Mammary microvascular endothelial cell (primary cell): ENCODE measurements around the genes COLQ and HACL1.

GRCh38 chr3:14803646-14804215, 15.0 kb upstream of the FGD5 start:
- RAMPAGE, long total RNA: no peak

GRCh38 chr3:14852958-14853347, 34.2 kb downstream of the FGD5 start:
- RAMPAGE, long total RNA: no peak

DNA sequence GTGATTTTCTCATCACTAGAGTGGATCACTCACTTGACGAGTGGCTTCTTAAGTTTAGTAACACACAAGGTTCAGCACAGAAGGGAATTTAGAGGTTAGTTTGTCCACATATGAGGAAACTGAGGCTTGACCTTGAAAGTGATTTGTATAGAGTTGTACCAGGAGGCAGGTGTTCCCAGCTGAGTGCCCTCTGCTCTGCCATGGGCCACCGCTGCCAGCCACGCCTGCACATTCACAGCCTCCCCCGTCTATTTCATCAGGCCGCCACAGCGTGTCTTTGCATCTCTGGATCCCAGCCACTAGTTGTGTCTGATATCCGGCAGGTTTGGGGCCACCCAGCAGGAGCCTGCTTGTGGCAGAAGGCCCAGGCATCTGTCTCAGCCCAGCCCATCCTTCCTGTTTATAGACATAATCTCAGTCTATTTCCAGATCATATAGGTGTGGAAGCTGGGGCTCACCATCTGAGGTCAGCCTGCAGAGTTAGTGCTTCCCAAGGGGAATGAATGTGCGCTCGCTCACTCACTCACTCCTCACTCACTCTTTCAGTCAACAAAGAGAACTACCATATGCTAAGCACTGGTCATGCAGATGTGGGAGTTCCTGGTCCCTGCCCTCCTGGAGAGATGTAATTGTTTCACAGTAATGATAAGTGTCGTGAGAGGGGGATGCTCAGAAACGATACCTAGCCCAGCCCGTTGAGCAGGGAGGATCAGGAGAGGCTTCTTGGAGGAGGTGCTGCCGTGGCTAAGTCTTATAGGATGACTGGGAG, 60.5 kb downstream of the FGD5 start:
- RAMPAGE, long total RNA: no peak

DNA sequence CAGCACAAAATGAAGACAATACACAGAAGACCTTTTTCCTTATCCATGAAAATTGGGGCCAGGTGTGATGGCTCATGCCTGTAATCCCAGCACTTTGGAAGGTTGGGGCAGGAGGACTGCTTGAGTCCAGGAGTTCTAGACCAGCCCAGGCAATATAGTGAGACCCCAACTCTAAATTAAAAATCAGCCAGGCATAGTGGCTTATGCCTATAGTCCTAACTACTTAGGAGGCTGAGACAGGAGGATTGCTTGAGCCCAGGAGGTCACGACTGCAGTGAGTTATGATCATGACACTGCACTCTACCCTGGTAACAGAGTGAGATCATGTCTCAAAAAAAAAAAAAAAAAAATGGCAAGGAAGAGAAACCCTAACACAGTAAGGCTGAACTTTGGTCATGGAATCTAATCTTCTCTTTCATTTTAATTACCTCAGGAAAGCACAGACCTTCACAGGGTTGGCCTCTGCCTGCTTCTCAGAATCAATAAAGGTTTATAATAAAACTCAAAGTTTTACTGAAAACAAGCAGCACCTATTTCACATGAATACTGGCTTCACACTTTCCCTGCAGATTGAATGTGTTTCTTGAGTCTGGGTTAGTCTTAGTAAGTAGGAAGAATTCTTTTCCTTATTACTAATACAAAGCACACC, 11.8 kb upstream of the NR2C2 start:
- RAMPAGE, long total RNA: no peak

GRCh38 chr3:15032432-15033020, 32.6 kb downstream of the MRPS25 start:
- RAMPAGE, long total RNA: no peak

- RAMPAGE, long total RNA: no peak
These were observed 1.4 kb downstream of the MRPS25 start for GRCh38 chr3:15063763-15064014.

DNA sequence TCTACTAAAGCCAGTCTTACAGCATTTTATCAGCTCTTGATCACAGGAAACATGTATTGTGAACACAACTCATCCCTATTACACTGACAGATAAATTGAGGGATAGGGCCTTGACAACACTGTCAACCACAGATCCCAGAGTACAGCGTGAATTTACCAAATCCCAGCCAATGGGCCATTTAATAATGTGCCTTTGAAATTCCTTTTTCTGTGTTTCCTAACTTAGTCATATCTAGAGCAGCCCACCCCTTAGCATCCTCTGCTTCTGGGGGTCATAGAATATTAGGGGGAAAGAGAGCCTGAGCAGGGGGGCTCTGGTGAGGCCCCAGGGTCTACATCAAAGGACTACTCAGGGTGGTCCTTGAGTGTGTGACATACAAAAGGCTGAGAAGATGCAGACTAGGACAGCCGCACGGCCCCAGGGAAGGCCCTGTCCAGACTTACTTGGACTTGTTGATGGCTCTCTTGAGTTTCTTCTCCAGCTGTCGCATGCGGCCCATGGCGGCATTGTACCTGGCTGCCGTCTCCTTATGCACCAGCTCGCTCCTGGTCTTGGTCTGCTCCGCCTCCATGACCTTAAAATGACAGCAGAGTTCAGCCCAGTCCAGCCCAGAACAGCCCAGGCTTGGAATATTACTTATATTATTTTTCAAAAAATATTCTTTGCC, 55.8 kb downstream of the CAPN7 start:
- RAMPAGE, long total RNA: no peak

- RAMPAGE, long total RNA: no peak
These were observed 62.1 kb downstream of the SH3BP5 start for GRCh38 chr3:15270270-15270765.

DNA sequence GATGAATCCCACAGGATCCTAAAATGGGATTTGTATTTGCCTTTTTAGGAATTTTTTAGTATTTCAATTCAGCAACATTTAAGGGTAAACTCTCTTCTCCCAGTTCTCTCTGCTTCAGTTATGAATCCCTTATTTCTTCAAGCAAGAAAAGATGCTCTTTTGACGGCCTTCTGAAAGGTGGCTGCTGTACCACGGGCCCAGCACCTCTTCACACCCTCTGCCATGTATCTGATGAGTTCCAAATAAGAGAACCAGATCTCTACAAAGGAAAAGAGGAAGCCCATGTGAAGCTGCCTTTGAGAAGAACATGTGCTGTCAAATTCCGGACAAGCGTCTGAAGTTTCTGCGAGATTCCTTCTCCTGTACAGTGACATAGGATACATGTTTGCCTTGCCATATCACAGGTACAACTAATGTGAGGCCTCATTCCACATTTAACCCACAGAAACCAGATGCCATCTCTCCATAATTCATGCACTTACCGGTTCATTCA, 59.2 kb downstream of the SH3BP5 start:
- RAMPAGE, long total RNA: no peak

- RAMPAGE, long total RNA: no peak
These were observed 44.8 kb downstream of the SH3BP5 start for GRCh38 chr3:15287271-15288401.

- RAMPAGE, long total RNA: no peak
These were observed 36.8 kb downstream of the SH3BP5 start for GRCh38 chr3:15295369-15296158.

GRCh38 chr3:15428392-15429223, 1.2 kb downstream of the EAF1 start:
- RAMPAGE, long total RNA: no peak

DNA sequence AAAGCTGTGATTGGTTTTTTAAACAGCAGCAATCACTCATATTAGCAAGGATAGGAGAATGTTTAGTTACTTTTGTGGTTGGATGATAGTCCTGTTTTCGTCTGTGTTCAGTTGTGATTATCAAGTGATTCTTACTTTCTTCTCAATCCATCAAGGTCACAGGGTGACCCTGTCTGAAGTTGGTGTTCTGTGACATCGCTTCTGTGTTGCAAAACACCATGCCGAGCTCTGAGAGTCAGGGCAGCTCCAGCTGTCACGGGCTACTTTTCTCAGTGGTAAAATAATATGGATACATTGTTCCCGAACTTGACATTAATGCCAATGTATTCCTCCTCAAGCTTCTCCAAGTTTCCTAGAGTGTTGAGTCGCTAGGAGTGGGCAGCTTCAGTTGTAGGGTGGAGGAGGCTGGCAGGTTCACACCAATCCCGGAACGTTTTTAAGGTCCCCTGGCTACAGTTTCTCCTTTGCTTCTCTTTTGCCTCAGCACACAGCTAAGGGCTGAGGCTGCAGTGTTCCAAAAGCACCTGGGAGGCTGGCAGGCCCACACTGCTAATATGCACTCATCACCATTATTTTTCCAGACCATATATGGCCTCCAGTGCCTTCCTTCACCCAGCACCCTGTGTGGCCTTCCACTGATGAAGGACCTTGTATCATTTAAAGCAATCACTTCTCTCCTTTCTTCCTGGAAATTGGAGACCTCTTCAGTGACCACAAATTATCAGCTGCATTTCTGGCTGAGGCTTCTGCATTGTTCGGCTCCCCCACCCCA, 25.9 kb downstream of the COLQ start:
- RAMPAGE, long total RNA: no peak

DNA sequence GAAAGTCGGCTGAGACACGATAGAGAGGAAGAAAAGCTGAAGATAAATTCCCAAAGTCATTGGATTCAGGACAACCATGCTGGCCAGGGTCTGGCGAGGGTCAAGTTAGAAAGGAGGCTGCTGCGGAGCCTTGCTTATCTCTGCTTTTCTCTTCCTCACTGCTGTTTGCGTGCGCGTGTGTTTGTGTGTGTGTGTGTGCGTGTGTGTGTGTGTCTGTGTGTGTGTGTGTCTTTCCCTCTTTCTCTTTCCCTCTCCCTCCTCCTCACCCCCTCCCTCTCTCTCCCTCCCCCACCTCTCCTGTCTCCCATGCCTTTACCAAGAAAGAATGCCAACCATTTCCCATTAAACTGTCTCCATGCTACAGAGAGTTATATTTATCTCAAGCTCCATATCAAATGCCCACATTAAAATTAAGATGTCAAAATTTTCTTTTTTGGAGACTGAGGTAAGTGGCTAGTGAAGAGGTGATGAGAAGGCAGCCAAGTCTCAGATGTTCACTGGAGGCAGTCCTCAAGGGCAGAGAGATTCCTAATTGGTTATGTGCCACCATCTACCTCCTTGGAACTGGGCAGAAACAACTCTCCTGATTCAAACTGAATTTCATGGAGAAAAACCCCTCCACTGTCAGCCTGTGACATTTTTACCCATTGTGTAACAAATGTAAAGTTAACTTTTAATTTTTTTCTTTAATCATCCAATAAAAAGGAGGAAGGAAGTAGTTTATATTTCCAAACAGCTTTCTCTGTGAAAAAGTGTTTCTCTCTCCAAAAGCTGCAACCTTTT, at the start of gene COLQ:
Gene COLQ (minus strand): TSS at position 159 of the 783 bp plus-strand sequence.
- RAMPAGE, long total RNA: no peak

- RAMPAGE, long total RNA: start-site peak on the minus strand at chr3:15601518-15601572, 263 and 53 reads in 2 replicates
These were observed at the start of gene HACL1 for GRCh38 chr3:15600935-15601636. HACL1 (minus strand) TSS chr3:15601569.

GRCh38 chr3:15756266-15757158, 41.3 kb downstream of the ANKRD28 start:
- RAMPAGE, long total RNA: no peak

- RAMPAGE, long total RNA: no peak
These were observed 15.8 kb downstream of the ANKRD28 start for GRCh38 chr3:15782063-15782392.

DNA sequence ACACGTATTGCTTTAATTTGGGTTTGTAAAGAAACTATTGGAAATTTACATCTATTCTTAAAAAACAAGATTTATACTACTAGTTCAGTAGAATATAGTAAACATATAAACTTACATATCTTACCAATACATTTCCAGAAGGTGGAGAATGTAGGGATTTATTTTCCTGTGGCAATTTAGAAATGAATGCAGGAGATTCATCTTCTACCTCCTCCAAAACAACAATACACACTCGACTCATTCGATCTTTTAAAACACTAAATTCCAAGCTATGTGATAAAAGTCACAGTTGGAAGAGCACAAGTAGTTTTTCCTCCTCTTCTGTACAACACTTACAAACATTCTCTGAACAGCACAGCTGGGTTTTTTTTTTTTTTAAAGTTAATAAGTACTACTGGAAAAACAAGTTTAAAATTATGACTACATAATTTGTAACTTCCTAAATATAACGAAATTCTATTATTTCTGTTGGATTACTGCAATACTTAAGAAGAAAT, 1.4 kb downstream of the ANKRD28 start:
- RAMPAGE, long total RNA: no peak

DNA sequence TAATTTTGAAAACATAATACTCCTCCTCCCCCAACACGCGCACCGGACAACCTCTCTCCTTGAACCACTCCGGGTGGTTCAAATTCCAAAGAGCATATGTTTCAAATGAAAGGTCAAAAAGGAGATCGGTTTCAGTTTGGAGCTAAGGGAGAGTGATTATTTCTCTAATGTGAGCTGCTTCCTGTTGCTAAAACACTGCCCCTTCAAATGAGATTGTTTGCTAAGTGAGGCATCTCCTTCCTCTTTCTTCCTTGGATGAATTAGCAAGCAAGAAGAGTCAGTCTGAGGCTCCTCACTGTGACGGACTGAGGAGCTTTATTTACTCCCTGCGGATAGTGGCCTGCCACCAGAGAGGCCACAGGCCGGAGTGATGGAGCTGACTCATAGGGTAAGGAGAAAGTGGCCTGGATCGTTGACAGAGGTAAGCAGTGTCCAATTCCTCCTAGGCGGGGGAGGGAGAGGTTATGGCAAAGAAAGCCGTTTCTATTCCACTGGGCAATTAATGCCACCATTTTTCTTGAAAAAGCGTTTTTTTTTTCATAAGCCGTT, 166.9 kb upstream of the ANKRD28 start:
- RAMPAGE, long total RNA: no peak

DNA sequence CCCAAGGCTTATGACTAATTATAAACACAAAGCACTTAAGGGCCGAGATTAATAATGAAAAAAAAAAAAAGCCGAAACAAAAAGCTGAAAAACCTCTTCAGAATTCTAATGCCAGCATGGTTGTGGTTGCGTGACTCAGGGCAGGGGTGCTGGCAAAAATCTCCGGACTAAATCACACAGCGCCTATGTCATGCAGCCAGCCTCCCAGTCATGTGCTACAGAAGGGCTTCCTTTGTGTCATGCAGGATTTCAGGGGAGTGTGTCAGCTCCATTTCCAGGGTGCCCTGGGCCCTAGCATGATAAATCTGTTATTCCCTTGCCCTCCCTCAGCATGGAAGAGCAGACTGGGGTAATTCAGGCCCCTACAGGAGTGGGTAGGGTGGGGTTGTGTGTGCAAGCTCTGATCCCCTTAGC, 185.1 kb upstream of the ANKRD28 start:
- RAMPAGE, long total RNA: no peak